Mammary microvascular endothelial cell (primary cell): ENCODE results near the gene BANK1.

DNA sequence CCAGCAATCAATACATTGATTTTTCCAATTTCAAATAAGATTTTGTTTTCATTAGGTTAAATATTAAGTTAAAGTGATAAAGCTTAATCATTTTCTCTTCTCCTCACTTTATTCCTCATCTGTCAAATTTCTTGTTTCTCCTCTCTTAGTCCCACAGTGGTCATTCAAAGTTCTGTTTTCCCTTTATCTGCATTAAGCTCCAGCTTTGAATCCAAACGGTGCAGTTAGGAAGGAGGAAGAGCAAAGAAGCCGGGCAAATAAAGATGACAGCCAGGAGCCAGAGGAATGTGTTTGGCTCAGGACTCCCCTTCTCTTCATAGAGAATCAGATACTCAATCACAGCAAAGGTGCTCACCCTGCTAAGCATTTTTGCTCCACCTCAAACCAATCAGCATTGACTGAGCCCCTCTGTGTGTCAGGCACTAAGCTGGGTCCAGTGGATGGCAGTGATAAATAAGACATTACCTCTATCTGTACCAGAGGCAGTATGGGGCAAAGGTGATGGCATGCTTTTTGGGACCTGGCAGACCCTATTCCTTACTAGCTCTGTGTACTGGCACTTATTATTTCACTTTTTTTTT lies 434 bp upstream of the ADH1A start:
- RAMPAGE, long total RNA, result no peak

DNA sequence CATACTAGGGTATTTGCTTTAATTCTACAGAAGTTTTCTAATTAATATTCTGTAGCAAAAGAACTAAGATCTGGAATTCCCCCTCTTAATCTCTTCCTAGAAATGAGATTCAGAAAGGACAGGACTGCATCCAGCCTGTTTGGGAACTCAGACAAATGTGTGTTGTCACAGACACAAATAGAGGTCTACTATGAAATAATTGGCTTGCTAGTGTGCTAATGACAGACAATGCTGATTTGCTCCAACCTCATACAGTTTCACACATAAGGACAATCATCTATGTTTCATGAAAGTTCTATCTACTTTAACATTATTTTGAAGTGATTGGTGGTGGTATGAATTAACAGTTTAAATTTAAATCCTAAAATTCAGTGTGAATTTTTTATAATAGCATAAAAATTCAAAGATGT lies 617 bp upstream of the MTTP start:
- RAMPAGE, long total RNA, result no peak

DNA sequence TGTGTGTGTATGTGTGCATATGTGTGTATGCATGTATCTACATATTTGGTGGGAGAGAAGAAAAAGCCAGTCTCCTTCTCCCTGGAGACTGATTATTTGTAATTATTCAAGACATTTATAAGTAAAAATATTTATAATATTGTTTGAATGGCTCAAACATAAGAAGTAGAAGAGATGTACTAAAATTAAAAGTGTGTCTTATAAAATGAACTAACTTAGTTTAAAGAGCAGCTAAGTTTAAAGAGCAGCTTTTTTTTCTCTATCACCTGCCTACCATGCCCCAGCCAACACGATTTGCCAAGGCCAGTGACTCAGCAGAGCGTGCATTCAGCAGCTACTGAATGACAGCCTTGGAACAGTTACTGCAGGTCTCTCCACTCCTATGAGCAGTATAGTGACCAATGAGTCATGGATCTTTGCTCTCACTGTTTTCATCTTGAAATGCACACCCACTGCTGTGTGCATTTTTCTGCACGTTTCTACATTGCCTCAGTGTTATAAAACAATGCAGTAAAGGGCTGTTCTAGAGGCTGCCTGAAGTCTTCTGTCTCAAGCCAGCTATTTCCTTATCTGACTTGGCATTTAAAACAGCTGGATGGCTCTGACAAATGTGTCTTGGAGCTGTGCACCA lies 65.9 kb upstream of the C4orf54 start:
- RAMPAGE, long total RNA, result no peak

DNA sequence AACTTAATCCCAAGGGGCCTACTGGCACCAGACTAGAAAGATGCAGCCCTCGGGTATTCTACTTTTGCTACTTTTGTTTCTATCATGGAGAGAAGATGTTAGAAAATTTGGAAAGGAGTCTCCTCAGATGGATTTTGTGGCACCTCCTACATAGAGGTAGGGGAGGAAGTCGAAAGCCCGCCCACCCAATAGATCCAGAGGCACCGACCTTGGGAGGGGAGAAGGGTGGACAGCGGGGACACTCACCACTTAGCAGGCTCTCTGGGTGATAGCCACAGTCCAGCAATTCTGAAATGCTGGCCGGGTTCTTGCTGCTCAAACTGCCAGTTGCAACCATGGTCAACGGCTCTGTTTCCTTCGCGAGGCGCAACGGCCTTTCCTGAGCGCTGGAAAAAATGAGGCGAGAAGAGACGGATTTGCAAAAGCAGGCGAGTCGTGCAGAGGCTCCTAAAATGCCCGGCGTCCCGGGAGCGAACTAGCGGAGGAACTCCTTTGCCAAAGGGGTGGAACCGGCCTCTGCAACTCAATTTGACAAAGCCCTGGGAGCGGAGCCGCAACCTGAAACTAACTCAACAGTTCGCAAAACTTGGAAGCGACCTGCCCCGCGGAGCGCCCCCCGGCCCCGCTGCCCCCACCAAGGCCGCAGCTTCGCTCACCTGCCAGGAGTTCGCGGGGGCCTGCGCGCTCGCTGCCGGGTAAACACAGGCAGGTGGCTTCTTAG lies 461 bp downstream of the DDIT4L start:
- RAMPAGE, long total RNA, result no peak

- RAMPAGE, long total RNA, result no peak
Measured at GRCh38 chr4:100216883-100217446, 26.7 kb upstream of the DDIT4L start.

DNA sequence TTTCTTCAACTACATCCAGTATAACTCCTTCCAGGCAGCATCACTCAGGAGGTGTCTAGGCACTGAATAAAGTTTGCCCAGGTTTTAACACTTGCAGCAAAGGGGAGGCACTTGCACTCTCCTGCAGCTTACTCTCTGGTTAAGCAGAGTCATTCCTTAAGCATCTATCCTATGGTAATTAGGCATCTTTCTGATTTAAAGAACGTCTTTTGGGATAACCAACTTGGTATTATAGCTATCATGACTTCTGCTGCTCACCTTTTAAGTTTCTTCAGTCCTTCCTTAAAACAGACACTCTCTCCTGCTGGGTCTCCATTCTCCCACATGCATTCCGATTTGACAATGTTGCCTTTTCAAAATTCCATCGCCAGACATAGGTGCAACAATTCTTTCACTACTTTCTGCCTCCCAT lies 325.6 kb downstream of the PPP3CA start:
- RAMPAGE, long total RNA, result no peak

DNA sequence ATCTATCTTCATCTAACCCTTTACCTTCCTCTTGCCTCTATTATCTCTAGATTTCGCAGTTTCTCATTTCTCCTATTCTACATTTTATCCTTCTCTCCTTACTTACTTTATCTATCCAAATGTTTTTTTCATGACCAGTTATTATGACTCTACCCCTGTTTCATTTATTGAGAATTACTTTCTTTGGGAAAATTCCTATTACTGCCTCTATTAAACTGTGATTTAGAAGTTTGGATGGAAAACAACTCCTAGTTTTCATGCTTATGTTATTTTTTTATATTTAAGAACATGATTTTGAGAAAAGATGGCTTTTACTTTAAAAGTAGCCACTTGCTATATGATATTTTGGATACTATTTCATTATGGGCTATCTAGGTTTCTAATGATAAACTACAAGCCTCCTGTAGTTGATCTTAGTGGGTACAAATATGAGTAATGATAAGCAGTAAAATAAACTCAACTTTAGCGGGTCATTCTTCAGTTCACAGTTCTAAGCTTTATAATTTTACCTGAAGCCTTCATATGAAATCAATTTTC lies 253.1 kb downstream of the PPP3CA start:
- RAMPAGE, long total RNA, result no peak

DNA sequence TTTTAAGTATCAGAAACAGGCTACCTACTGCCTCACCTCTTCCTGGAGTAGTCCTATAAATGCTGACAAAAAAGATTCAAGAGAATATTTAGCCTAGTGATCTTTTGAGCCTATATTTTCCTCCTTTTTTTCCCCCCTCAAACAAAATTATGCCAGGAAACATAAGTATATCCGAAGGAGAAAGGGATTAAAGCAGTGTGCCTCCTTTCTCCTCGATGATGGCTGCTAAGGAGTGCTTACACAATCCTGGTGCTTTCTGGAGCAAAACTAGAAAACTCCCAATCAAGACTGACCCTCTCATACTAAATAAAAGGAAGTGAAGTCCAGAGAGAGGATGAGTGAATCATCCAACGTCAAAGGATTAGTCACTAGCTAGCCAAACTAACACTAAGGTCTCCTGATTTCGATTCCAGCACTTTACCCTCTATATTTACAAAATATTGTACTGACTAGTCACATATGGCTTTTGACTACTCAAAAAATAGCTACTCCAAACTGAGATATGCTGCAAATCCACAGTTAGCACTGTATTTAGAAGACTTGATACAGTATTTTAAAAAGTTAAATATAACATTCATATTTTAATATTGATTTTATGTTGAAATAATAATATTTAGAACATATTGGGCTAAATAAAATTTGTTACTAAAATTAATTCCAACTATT lies 146.7 kb downstream of the PPP3CA start:
- RAMPAGE, long total RNA, result no peak

DNA sequence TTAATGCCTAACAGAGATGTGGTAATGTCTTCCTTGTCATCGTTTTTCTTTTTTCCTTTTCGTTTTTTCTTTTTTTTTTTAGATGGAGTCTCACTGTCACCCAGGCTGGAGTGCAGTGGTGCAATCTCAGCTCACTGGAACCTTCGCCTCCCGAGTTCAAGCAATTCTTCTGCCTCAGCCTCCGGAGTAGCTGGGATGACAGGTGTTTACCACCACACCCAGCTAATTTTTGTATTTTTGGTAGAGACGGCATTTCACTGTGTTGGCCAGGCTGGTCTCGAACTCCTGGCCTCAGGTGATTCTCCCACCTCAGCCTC lies 100.3 kb downstream of the PPP3CA start:
- RAMPAGE, long total RNA, result no peak

- RAMPAGE, long total RNA, result no peak
Measured at GRCh38 chr4:101275175-101275595, 72.1 kb downstream of the PPP3CA start.

- RAMPAGE, long total RNA, result no peak
Measured at GRCh38 chr4:101328325-101328976, 18.9 kb downstream of the PPP3CA start.

- RAMPAGE, long total RNA, result no peak
Measured at GRCh38 chr4:101790374-101791311, at the start of gene BANK1. BANK1 (plus strand) TSS chr4:101790730.

DNA sequence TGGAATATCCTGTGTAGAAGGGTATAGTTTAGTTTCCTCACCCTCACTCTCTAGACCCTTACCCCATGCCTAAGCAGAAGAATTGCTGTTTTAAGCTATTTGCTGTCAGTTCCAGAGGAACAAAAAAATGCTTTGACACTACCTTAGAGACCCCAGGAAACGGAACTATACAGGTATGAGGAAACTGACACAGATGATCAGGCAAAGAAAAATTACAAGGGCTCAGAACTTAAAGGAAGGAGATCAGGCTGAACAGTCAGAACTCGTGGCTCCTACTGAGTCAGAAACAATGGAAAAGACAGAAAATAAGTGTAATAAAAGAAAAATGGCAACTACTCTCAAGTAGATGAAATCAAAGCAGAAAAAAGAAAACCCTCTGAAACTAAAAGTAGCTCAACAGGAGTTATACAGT lies 65.6 kb downstream of the BANK1 start:
- RAMPAGE, long total RNA, result no peak

GRCh38 chr4:102345735-102346350 lies 561 bp upstream of the SLC39A8 start:
- RAMPAGE, long total RNA, result no peak

GRCh38 chr4:102555137-102556527 lies 54.5 kb downstream of the NFKB1 start:
- RAMPAGE, long total RNA, result no peak

- RAMPAGE, long total RNA, result no peak
Measured at GRCh38 chr4:102612545-102613573, 111.7 kb downstream of the NFKB1 start.

GRCh38 chr4:102781573-102781956 lies 20.8 kb upstream of the MANBA start:
- RAMPAGE, long total RNA, result no peak

DNA sequence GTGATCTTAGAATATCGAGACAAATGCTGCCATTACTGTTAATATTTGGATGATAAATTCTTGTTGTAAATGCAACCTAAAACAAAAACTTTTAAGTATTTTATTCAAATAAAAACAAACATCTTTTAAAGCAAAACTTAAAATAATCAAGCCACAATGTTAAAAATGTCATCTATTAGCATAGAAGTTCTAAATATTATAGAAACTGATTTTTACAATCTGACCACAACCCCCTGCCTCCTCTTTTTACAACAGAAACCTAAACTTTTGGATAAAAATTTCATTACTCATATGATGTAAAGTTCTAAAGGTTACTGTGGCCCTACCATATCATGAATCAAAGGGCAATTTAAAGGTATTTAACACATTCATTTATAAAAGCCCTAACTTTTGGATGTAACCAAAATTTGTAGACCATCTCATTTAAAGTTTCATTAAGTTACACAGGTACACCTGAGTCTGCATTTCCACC lies 25.8 kb downstream of the UBE2D3 start:
- RAMPAGE, long total RNA, result no peak

- RAMPAGE, long total RNA, result no peak
Measured at GRCh38 chr4:102805446-102806246, 21.7 kb downstream of the UBE2D3 start.

DNA sequence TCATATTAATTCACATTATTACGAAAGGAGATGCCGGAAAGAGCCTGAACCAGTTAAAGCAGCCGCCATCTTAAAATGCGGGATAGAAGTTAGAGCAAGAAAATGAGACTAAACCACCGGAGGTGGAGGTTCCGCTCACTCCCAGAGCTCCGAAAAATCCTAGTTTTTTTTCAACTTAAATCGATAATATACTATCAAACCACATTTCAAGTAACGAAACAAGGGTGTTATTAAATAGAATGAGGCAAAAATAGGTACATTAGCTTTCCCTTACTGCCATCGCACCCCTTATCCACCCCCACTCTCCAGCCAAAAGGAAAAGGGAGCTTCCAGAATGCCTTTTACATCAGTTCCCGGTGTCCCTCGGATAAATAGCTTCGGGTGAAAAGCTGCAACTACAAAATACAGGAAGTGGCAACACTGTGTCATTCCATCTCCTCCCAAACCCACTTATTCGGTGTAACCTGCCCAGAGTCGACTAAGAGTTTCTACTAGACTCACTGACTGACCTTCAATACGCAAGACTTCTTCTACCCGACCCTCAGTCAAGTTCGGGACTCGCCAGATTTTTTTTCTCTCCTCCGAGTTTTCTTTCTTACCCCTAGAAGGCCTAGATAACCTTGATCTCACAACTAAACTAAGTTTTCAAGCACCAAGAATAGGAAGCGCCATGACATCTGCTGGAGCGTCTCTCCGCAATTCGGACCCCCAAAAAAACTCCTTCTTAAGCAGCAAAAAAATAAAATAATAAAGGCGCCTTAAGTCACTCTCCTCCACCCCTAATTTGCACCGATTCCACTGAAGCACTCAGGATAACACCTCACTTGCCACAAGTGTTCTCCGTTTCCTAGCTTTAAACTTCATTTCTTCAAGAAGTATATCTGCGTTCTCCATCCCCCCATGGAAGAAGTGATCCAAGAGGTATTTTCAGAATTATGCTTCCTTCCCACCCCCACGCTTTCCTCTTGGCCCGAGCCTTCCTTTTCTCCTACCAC lies 1.6 kb downstream of the UBE2D3 start:
- RAMPAGE, long total RNA, result no peak